Measurements from ENCODE around the gene DUSP10.

- RRBS = no CpG with 5 or more reads among the region's 2 CpGs
CAGE:
- cytosol, long polyA plus RNA = no peak
- long polyA plus RNA = no peak
- nucleus, long polyA plus RNA = no peak
Measured at GRCh38 chr1:220264652-220264894, 7.7 kb downstream of the RAB3GAP2 start.

- RRBS = no CpG with 5 or more reads among the region's 3 CpGs
CAGE:
- cytosol, long polyA plus RNA = no peak
- long polyA plus RNA = no peak
- nucleus, long polyA plus RNA = no peak
Measured at GRCh38 chr1:220370204-220370845, 98.1 kb upstream of the RAB3GAP2 start.

DNA sequence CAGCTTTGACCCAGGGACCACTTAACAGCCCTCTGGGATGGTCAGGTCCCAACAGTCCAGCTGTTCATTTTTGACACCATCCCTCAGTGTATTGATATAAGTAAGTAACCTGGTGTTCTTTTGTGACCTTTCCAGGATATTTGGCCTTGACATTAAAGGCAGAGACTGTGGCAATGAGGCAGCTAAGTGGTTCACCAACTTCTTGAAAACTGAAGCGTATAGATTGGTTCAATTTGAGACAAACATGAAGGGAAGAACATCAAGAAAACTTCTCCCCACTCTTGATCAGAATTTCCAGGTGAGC is 13.4 kb downstream of the MTARC2 start:
- RRBS = no CpG with 5 or more reads among the region's 1 CpG
CAGE:
- cytosol, long polyA plus RNA = no peak
- long polyA plus RNA = no peak
- nucleus, long polyA plus RNA = no peak

DNA sequence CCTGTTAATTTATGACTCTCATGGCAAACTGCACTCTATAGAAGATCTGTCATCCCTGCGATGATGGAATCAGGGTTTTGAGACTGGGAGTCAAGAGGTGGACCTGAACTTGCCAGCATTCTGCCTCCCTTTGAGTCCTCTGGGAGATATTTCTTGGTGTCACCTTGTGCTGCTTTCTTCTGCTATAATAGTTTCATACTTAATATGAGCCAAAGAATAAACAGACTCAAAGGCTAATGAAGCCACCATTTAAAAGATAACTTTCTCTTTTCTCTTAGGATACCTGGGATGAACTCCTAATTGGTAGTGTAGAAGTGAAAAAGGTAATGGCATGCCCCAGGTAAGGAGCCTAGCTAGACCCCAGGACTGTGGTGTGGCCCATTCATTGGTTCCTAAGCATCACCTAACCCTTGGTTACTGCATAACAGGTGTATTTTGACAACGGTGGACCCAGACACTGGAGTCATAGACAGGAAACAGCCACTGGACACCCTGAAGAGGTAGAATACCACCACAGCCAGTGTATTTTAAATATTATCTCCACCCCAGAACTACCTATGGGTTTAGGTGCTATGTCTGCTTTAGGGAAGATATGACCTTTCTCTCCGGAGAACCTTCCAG is 6.9 kb upstream of the MTARC1 start:
- RRBS = no CpG with 5 or more reads among the region's 3 CpGs
CAGE:
- cytosol, long polyA plus RNA = no peak
- long polyA plus RNA = no peak
- nucleus, long polyA plus RNA = no peak

DNA sequence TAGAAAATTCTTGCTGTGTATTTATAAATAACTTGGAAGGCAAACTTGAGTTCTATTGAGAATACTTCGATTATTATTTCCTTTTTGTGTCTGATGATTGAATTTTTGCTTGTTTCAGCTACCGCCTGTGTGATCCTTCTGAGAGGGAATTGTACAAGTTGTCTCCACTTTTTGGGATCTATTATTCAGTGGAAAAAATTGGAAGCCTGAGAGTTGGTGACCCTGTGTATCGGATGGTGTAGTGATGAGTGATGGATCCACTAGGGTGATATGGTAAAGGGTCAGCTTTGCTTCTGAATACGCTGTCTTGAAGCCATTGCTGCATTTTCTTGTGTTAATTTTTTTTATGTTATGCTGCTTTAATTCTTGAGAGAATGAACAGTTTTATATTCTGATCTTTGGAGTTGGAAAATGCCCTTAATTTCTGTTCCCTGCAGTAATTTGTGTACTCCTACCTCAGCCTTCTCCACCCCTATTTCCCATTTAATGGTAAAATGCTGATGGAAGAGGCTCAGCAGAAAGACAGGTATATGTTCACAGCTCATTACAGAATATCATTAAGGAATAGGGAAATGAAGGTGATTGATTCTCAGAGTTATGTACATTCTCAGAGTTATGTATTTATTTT is 4.9 kb upstream of the MTARC1 start:
- RRBS = no CpG with 5 or more reads among the region's 4 CpGs
CAGE:
- cytosol, long polyA plus RNA = no peak
- long polyA plus RNA = no peak
- nucleus, long polyA plus RNA = no peak

- RRBS = no CpG with 5 or more reads among the region's 27 CpGs
CAGE:
- cytosol, long polyA plus RNA = no peak
- long polyA plus RNA = no peak
- nucleus, long polyA plus RNA = no peak
Measured at GRCh38 chr1:220787259-220787914, 674 bp downstream of the MTARC1 start.

GRCh38 chr1:220874054-220874406 is 5.2 kb upstream of the HLX start:
- RRBS = no CpG with 5 or more reads among the region's 3 CpGs
CAGE:
- cytosol, long polyA plus RNA = no peak
- long polyA plus RNA = no peak
- nucleus, long polyA plus RNA = no peak

GRCh38 chr1:220876381-220877160 is 2.7 kb upstream of the HLX start:
- RRBS = 70% methylated on average over 5 of the region's 32 CpGs
CAGE:
- cytosol, long polyA plus RNA = no peak
- long polyA plus RNA = no peak
- nucleus, long polyA plus RNA = no peak

DNA sequence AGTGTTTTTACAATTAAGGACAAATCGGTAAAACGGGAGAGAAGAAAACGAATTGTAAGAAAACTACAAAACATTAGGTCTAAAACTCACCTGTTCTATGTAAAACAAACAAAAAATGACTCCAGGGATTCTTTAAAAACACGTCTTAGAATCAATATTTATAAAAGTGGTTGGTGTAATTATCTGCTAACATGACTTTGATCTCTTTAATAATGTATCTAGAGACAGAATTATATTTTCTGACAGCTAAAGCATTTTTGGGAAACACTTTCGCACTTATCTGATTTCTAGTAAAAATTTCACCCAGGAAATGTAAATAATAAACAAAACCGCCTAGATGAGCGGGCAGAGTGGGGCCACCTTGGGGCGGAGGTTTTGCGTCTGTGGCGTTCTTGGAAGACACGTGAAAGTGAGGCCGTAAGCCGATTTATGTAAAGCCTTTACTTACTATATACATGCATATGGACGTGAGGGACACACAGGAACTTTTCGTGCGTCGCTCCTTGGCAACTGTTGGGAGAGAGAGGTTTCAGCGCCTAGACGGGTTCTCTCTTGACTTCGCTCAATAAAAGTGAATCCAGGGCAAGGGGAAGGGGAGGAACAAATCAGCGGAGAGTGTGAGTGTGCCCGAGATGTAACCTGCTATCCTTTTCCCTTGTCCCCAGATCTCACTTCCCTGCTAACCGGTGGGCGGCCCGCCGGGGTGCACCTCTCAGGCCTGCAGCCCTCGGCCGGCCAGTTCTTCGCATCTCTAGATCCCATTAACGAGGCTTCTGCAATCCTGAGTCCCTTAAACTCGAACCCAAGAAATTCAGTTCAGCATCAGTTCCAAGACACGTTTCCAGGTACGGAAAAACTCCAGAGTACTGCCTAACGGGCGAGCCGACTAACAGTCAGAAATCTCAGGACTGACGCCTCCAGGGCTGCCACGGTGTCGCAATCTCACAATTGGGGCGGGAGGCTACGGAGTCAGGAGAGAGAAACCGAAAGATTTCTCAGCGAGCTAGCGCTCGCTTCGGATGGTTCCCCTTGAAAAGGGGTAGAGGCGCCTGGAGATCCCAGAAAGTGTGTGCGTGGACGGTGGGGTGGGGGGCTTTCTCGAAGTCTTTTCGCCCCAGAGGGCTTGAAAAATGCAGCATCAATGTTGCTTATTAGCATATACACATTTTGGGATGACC is 1.7 kb downstream of the HLX start:
- RRBS = no CpG with 5 or more reads among the region's 51 CpGs
CAGE:
- cytosol, long polyA plus RNA = no peak
- long polyA plus RNA = no peak
- nucleus, long polyA plus RNA = no peak

DNA sequence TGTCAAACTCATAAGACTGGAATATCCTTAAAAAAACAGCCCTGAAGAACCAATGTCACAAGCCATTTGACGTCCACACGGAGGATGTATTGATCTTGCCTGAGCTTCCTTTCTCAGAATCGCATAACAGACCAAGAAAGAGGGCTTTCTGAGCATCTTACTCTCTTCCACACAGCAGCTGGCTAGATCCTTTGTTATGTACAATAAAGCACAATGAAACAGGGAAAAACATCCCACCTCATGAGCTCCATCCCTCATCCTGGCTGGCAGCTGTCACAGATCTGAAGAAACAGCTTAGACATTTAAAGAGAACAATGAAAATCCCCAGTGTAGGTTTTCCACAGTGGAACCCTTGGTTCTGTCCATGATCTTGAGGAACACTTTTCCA is 347.5 kb downstream of the DUSP10 start:
- RRBS = no CpG with 5 or more reads among the region's 3 CpGs
CAGE:
- cytosol, long polyA plus RNA = no peak
- long polyA plus RNA = no peak
- nucleus, long polyA plus RNA = no peak

GRCh38 chr1:221713113-221713482 is 28.8 kb downstream of the DUSP10 start:
- RRBS = no CpG with 5 or more reads among the region's 3 CpGs
CAGE:
- cytosol, long polyA plus RNA = no peak
- long polyA plus RNA = no peak
- nucleus, long polyA plus RNA = no peak

DNA sequence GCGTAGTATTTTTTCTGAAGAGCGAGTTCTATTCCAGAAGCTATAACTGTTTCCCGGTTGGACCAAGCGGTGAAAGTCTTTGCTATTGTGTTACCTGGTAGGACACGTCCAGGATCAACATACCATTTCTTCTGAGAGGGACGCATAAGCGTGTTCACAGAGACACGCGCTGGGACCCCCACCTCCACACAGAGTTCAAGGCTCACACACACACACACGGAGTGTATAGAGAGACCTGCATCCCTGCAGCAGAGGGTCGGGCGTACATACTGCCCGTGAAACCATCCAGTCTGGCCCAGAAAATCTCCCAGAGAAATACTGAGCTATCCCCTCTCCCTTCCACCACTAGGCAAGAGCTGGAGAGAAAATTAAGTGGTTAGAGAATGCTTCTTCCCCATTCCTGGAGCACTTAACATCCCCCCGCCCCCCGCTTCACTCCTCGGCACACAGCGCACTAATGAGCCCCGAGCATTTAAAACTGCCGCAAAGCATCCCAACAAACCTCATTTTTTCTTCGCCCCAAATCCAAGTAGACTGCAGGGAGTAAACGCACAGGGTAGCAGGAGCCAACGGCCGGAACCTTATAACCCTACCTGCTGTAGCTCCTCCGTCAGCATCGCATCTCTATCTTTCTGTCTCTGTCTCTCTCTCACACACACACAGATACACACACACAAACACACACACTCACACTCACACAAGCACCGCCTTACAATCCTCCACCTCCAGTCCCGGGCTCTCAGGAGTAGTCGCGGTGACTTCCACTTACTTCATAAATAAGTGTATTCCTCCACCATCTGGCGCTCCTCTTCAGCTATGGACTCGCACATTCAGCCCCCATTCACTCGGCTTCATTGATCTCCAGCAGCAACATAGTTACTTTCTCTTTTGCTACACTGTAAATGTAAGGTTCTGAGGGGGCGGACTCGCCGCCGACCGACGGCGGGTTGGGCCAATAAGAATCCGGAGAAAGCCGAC is at the start of gene DUSP10:
Gene DUSP10, minus strand, starts transcription at position 878 of the 978 bp plus-strand sequence.
- RRBS = no CpG with 5 or more reads among the region's 41 CpGs
CAGE:
- cytosol, long polyA plus RNA = start-site peak on the minus strand centred at position 665 of the sequence, 107 bp wide, 39 and 73 reads in 2 replicates; start-site peak on the minus strand centred at position 850 of the sequence, 29 bp wide, 103 and 151 reads in 2 replicates
- long polyA plus RNA = no peak
- nucleus, long polyA plus RNA = start-site peak on the minus strand centred at position 754 of the sequence, 256 bp wide, 782 and 1,028 reads in 2 replicates

- RRBS = 3% methylated on average over 74 of the region's 106 CpGs
CAGE:
- cytosol, long polyA plus RNA = no peak
- long polyA plus RNA = no peak
- nucleus, long polyA plus RNA = no peak
Measured at GRCh38 chr1:221742578-221743639, 1.0 kb upstream of the DUSP10 start.

DNA sequence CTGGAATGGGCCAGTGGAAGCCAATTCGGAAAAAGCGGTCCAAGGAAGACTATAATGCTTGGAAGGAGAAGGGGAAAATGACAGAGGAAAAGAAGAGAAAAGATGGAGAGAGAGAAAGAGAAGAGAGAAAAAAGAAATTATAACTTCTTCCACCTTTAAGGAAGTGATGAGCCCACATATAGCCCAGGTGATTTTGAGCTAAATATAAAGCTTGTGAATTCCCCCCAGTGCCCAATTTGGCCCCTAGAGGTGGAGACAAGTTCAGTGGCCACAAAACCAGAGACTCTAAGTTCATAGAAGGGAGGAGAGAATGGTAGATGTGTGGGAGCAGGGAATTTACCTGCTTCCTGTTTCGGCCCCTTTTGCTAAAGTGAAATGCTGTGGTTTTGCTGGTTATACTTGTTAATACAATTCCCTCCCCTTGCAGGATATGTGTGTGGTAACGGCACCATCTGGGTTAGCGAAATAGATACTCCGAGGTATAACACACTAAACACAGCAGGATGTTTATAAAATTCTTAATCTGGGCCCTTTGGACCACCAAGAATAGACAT is 35.8 kb upstream of the DUSP10 start:
- RRBS = no CpG with 5 or more reads among the region's 6 CpGs
CAGE:
- cytosol, long polyA plus RNA = no peak
- long polyA plus RNA = no peak
- nucleus, long polyA plus RNA = no peak

GRCh38 chr1:221840552-221841039 is 98.7 kb upstream of the DUSP10 start:
- RRBS = no CpG with 5 or more reads among the region's 1 CpG
CAGE:
- cytosol, long polyA plus RNA = no peak
- long polyA plus RNA = no peak
- nucleus, long polyA plus RNA = no peak

GRCh38 chr1:222074164-222074605 is 332.3 kb upstream of the DUSP10 start:
- RRBS = no CpG with 5 or more reads among the region's 6 CpGs
CAGE:
- cytosol, long polyA plus RNA = no peak
- long polyA plus RNA = no peak
- nucleus, long polyA plus RNA = no peak

- RRBS = no CpG with 5 or more reads among the region's 2 CpGs
CAGE:
- cytosol, long polyA plus RNA = no peak
- long polyA plus RNA = no peak
- nucleus, long polyA plus RNA = no peak
Measured at GRCh38 chr1:222739424-222739846, 2.4 kb downstream of the FAM177B start.

GRCh38 chr1:222843936-222844498 is 29.2 kb downstream of the DISP1 start:
- RRBS = no CpG with 5 or more reads among the region's 4 CpGs
CAGE:
- cytosol, long polyA plus RNA = no peak
- long polyA plus RNA = no peak
- nucleus, long polyA plus RNA = no peak

GRCh38 chr1:223000560-223001158 is 142.4 kb downstream of the TLR5 start:
- RRBS = no CpG with 5 or more reads among the region's 1 CpG
CAGE:
- cytosol, long polyA plus RNA = no peak
- long polyA plus RNA = no peak
- nucleus, long polyA plus RNA = no peak

DNA sequence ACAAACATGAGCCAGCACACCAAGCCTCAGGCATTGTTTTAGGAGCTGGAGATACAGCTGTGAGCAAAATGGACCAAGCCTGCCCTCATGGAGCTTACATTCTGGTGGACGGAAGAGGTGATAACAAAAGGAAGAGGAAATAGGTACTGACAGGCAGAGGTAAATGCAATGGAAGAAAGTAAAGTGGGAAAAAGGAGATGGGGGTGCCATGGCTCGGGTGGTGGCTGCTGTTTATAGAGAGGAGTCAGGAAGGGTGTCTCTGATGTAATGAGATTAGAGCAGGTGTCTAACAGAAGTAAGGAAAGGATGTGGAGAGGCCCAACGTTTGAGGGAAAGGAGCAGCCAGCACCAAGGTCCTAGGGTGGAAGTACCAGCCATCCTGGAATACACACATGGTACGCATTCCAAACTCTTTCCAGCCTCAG is 27.5 kb downstream of the TLR5 start:
- RRBS = no CpG with 5 or more reads among the region's 4 CpGs
CAGE:
- cytosol, long polyA plus RNA = no peak
- long polyA plus RNA = no peak
- nucleus, long polyA plus RNA = no peak

All from IMR-90 (cell line).